Renal cortical epithelial cell (primary cell): ENCODE measurements around a stretch of chr16.

DNA sequence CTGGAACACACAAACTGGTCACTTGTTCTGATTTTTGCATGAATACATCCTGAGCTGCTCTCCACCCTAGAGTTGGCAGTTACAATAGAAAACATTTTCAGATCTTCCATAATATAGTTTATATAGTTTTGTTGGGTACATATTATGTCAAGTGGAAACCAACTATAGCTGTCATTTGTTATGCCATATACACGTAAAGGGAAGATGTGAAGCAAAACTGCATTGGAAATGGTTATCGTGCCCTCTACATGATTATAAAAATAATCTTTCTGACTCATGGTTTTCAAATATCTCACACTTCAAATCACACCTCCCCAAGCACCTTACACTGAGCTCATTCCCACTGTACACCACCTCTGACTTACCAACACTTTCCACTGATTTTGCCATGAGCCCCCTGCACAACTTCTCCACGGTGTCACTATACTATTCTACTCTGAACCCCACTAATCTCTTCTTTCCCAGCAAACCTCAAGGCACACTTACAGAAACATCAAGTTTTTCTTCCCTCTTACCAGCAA, 18.9 kb downstream of the ZNF821 start:
- RRBS: no CpG with 5 or more reads among the region's 3 CpGs

DNA sequence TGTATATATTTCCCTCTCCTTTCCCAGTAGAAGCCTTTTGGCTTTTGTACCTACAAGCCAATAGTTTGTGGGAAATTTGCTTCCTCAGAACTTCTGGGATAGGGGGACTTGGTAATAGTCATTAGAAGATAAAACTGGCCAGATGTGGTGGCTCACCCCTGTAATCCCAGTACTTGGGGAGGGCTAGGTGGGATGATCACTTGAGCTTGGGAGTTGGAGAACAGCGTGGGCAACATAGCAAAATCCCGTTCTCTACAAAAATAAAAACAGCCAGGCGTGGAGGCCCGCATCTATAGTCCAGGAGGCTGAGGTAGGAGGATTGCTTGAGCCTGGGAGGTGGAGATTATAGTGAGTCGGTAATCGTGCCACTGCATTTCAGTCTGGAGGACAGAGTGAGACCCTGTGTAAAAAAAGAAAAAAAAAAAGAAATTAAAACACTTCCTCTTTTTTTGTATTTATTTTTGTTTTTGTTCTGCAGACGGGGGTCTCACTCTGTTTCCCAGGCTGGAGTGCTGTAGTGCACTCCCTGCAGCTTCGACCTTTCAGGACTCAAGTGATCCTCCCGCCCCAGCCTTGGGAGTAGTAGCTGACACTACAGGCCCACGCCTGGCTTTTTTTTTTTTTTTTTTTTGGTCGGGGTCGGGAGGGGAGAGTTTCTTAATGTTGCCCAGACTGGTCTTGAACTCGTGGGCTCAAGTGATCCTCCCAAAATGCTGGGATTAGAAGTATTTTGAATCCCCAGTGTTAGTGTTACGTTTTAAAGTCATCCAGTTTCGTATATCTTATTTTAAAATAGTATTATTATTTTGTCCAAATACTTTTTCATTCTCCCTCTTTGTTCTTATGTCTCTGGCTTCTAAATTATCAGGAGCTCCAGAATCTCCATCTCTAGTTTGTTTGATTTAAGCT, 1.5 kb downstream of the IST1 start:
- RRBS: no CpG with 5 or more reads among the region's 15 CpGs

DNA sequence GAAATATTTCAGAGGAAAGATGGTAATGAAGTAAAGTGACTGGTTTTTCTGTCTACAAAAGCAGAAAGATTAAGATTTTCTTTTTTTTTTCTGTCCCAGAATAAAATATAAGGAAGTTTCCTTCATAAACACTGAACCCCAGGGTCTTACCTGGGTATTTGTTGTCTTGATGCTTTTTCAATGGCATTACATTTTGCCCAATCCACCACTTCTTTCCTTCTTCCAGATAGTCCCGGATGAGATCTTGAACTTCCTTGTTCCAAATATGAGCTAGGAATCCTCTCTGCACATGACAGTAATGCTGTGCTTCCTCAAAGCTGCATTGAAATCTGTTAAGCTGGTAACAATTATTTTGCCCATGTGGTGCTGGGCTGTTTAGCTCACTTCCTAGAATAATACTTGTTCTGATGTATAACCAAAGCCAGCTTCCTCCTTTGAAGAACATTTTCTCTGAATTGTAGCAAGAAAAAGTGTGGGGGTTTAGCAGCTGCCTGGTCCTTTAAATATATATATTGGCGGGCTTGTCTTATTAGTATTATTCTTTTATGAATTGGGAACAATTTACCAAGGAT, 582 bp downstream of the PKD1L3 start:
- RRBS: no CpG with 5 or more reads among the region's 2 CpGs

GRCh38 chr16:72013812-72015074, 5.7 kb downstream of the DHODH start:
- RRBS: no CpG with 5 or more reads among the region's 27 CpGs

DNA sequence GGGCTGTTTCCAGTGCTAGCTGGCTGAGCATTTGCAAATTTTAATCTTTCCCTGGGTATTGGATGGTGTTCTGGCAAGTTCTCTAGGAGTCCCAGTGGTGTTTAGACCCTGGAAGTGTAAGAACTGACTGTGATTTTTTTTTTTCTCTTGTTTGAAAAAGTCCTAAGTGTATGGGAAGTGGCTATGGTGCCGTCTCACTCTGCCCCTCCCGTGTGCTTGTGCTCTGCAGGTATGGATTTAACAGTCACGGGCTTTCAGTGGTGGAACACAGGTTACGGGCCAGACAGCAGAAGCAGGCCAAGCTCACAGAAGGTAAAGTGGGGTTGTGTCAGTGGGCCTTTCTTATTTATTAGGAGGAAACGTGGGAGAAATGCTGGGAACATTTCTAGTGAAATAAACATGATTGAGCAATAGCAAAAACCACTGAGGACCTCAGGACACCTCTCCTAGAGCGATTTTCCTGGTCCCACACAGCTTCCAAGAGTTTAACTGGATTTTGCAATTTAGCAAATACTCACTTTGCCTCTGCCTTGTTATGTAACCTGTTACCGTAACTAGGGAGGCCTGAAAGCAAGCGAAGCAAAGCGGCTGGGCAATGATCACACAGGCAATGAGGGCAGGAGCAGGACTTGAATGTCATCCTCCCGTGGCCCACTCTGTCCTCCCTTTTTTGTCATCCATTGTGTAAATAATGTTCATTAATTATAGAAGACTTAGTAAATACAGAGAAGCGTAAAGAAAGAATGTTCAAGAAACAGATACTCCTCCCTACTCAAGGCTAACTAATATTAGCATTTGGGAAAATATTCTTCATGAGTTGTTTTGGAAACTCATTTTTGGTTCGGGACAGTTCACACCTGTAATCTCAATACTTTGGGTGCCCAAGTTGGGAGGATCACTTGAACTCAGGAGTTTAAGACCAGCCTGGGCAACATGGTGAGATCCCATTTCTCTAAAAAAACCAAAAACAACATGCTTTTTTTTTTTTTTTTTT, 8.5 kb downstream of the DHODH start:
- RRBS: no CpG with 5 or more reads among the region's 12 CpGs

- RRBS: no CpG with 5 or more reads among the region's 4 CpGs
Measured at GRCh38 chr16:72041923-72042830, 12.1 kb upstream of the HP start.

DNA sequence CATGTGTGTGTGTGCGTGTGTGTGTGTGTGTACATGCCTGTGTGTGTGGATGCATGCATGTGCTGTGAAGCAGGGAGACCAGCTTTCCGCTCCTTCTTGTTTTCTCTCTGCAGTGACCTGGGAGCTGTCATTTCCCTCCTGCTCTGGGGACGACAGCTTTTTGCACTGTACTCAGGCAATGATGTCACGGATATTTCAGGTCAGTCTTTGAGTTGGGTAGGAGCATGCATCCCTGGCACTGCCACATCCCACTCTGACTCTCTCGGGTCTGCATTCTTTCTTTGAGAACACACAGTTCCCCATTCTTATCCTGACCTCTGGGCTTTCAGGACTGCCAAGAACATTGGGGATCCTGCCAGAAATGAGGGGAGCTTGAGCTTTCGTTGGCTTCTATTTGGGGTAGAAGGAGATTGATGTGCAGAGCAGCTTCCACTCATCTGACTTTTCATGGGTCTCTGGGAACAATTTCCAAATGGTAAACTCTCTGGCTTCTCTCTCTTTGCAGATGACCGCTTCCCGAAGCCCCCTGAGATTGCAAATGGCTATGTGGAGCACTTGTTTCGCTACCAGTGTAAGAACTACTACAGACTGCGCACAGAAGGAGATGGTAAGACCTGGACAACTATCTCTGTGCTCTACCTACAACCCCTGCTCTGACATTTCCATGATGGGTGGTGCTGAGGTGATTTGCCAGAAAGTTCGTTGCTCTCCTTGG, 10.9 kb downstream of the HPR start:
- RRBS: no CpG with 5 or more reads among the region's 11 CpGs

GRCh38 chr16:72126465-72126700, 32.7 kb downstream of the DHX38 start:
- RRBS: no CpG with 5 or more reads among the region's 1 CpG

DNA sequence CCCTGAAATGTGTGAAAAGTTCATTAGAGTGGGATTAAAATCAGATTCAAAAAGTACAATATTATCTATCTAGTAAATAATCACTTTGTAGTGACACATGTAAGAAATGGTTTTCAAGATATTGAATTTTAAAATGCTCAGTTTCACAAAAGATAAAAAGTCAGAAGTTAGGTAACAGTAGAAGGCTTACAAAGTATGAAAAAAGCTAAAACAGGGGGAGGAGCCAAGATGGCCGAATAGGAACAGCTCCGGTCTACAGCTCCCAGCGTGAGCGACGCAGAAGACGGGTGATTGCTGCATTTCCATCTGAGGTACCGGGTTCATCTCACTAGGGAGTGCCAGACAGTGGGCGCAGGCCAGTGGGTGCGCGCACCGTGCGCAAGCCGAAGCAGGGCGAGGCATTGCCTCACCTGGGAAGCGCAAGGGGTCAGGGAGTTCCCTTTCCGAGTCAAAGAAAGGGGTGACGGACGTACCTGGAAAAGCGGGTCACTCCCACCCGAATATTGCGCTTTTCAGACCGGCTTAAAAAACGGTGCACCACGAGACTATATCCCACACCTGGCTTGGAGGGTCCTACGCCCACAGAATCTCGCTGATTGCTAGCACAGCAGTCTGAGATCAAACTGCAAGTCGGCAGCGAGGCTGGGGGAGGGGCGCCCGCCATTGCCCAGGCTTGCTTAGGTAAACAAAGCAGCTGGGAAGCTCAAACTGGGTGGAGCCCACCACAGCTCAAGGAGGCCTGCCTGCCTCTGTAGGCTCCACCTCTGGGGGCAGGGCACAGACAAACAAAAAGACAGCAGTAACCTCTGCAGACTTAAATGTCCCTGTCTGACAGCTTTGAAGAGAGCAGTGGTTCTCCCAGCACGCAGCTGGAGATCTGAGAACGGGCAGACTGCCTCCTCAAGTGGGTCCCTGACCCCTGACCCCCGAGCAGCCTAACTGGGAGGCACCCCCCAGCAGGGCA, 420.6 kb downstream of the ZFHX3 start:
- RRBS: no CpG with 5 or more reads among the region's 33 CpGs

DNA sequence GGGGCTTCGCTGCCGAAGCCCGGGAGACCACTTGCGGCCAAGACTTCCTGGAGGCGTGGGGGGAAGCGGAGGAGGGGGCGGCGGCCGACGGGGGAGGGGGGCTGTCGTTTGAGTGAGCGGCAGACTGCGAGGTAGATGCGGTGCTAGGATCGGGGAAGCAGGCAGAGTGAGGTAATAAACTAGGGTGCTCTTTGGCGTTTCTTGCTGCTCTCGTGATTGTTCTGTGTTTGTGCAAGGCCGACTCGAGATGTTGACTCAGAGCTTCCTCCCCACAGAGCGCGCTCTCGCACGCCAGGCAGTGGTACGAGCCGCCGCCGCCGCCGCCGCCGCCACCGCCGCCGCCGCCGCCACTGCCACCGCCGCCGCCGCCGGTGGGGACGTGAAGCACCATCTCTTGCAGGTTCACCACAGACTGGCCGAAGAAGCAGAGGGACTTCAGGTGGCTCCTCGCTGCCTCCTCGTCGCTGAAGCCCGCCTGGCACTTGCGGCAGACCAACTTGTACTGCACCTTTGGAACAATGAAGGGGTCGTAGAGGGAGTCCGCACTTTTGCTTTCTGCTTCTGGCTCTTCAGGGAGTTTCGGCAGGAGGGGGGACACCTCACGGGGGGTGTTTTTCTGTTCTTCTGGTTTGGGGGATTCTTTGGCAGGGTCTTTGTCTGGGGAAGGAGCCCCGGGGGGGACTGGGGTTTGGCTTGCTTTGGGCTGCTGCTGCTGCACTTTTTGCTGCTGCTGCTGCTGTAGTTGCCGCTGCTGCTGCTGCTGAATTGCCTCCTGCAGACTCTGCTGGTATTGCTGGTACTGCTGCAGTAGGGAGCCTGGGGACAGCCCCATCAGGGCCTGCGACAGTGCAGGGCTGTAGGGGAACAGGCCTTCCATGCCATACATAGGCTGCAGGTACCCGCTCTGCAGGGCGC, 260.3 kb downstream of the ZFHX3 start:
- RRBS: no CpG with 5 or more reads among the region's 57 CpGs

GRCh38 chr16:72836054-72836572, 211.8 kb downstream of the ZFHX3 start:
- RRBS: no CpG with 5 or more reads among the region's 10 CpGs

GRCh38 chr16:72850590-72850879, 197.4 kb downstream of the ZFHX3 start:
- RRBS: no CpG with 5 or more reads among the region's 3 CpGs

- RRBS: no CpG with 5 or more reads among the region's 16 CpGs
Measured at GRCh38 chr16:72924917-72925593, 122.9 kb downstream of the ZFHX3 start.

GRCh38 chr16:73050075-73050647, 2.2 kb upstream of the ZFHX3 start:
- RRBS: no CpG with 5 or more reads among the region's 3 CpGs

DNA sequence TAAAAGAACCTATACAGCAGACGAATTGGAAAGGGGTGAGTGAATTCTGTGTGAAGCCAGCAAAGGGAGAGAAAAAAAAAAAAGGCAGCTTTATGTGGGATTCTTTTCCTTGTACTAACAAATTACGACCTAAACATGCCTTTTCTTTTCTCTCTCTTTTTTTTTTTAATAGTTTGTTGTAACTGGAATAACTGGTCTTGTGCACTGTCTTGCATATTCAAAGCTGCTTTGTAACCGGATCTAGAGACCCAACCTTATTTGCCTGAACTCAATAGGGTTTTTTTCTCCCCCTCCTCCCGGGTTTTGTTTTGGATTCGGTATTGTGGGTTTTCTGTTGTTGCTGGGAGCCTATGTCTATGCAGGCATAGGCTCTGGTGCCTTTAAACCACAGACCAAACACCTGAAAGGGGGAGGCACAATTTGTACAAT, 7.1 kb upstream of the ZFHX3 start:
- RRBS: no CpG with 5 or more reads among the region's 5 CpGs

DNA sequence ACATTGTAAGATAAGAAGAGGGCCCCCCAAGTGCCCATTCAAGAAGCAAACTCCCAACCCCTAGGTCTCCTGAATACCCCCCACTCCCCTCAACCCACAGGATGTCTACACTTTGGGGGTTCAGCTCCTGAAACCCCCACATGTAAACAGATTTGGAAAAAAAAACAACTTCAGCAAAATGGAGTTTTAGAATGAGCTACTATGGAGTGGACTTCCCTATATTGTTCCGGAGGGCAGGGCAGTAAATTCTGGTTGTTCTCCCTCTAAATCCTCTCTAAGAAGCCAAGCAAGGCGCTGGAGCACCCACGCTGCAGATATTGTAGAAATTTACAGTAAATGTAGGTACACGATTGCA, 8.4 kb upstream of the ZFHX3 start:
- RRBS: no CpG with 5 or more reads among the region's 4 CpGs

DNA sequence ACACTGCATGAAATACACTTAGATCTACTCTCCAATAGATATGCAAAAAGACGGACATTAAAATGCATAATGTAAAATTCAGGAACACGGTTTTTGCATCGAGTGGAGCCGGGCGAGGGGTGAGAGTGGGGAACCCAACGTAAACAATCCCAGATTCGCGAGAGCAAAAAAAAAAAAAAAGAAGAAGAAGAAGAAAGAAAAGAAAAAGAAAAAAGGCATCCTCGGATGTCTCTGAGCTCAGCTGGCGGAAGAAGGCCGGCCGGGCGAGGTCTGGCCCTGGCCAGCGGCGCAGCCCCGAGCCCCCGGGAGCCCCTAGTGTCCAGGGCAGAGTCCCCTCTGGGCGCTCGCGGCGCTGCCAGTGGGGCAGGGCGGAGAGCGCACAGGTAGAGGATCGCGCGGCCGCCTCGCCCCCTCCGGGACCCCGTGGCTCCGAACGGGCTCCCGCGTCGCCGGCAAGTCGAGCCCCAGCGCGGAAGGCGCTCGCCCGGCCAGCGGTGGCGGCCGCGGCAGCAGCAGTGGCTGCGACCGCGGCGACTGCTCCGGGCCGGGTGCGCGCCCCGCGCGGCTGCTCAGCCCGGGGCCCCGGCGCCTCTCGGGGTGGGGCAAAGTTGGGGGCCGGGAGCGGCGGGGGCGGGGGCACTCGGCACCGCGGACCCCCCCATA, 9.6 kb upstream of the ZFHX3 start:
- RRBS: 2% methylated on average over 36 of the region's 68 CpGs

DNA sequence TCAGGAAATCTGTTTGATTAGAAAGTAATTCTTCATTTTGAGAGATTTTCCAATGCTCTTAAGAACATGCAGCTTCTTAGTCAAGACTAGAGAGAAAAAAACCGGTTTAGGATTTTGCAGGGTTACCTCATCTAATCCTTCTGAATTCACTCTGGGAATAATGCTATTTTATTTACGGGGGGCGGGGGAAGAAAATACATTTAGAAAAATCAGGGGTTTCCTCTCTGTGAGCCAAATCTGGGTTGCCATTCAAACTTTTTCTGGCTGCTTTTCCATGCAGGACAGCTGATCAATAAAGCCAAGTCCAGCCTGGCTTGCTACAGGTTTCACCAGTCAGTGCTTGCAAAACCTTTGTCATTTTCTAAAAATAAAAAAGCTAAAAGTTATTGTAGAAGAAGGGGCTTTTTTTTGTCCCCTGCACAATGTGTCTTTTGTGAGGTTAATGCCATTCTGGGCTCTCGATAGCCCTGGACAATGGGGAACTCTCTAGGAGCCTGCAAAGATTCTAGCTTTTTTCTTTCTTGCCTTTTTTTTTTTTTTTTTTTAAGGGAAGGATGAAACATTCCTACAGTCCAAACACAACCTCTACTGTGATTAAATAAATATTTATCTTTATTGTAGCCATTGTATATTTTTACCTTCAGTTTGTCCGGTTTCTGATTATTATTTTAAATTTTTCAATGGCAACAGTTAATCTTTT, 13.1 kb upstream of the ZFHX3 start:
- RRBS: no CpG with 5 or more reads among the region's 5 CpGs

GRCh38 chr16:73062879-73063649, 15.1 kb upstream of the ZFHX3 start:
- RRBS: 16% methylated on average over 23 of the region's 48 CpGs

GRCh38 chr16:73065052-73065512, 17.2 kb upstream of the ZFHX3 start:
- RRBS: 33% methylated on average over 3 of the region's 20 CpGs